Epithelial cell of alveolus of lung (primary cell): Measurements from ENCODE around the genes RGS6 and MIDEAS.

- RAMPAGE, long total RNA, result no peak
- RRBS, result no CpG with 5 or more reads among the region's 28 CpGs
Measured at GRCh38 chr14:70555492-70556370, 20.9 kb upstream of the ADAM20 start.

DNA sequence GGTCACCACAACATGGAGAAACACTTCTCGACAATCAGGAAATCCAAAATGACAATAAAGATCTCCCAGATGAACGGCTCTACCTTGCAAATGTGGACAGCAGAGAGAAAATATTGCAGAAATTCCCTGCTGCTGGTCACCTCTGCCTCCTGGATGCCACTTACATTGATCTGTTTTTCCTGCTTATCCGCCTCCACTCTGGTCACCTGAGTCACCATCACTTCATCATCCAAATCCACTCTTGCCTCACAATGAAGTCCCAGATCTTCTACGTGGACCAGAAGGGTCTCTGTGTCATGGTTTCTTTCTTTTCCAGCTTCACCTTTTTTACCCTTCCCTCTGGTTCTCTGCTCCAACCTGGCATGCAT lies 21.1 kb downstream of the TTC9 start:
- RAMPAGE, long total RNA, result no peak
- RRBS, result no CpG with 5 or more reads among the region's 4 CpGs

GRCh38 chr14:70698365-70698806 lies 56.7 kb downstream of the TTC9 start:
- RAMPAGE, long total RNA, result no peak
- RRBS, result no CpG with 5 or more reads among the region's 3 CpGs

- RAMPAGE, long total RNA, result no peak
- RRBS, result no CpG with 5 or more reads among the region's 5 CpGs
Measured at GRCh38 chr14:71001656-71002214, 94.5 kb downstream of the PCNX1 start.

- RAMPAGE, long total RNA, result no peak
- RRBS, result no CpG with 5 or more reads among the region's 8 CpGs
Measured at GRCh38 chr14:71116491-71117392, 203.5 kb upstream of the SIPA1L1 start.

DNA sequence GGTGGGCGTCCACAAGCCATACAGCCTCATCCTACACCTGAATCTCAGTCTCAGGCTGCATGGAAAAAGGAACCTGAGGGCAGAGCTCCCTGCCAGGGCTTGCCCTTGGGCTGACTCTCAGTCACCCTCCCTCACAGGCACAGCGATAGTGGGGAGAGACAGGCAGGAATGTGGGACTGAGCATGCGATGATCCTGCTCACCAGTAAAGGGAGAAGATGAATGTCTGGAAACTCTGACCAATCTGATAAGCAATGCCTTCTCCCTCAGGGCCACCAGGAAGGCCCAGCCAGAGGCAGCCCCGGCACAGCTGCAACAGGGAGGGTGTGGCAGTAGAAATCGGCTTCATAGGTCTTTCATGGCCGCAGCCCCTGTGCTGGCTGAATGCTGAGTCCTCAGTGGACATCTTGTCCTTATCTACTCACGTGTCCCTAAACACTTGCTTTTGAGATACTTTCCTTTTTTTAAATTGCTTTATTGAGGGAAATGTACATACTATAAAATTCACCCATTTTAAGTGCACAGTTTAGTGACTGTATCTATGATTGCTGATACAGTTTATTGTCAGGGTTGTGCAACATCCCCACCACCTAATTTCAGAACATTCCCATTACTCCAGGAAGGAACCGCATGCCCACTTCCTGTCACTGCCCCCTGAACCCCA lies 155.0 kb upstream of the SIPA1L1 start:
- RAMPAGE, long total RNA, result no peak
- RRBS, result no CpG with 5 or more reads among the region's 8 CpGs

DNA sequence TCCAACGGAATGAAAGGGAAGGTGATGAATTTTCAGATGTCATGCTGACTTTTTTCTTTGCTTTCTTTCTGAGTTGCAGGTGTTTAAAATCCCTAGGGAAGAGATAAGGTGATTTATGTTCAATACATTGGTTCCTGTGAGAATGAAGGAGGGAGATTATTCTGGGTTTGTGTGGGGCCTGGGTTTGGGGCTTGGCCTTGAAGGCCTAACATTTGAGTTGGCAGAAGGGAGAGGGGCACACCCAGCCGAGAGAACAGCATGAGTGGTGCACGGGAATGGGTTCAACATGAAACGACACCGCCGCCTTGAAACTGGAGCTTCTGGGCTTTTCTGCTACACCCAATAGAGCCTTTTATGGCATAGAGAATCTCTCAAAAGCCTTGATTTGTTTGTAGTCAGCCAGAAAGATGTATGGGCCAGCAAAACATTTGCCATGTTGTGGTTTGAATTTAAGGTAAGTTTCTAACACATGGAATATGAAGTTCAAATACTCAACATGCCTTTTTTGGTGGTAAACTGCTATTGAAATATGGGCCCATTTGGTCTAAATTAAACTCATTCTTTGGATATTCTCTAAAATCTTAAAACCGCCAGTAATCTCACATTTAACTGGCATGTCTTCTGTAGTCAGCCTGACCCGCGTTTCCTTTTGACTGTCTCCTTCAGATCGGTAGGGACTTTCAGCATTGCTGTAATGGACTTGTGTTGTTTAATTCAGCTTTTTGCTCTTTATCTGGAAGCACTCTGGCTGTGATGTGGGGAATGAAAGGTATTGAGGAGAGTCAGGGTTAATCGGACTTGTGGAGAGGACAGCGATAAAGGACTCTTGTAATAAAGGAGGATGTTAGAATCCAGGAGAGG lies 64.1 kb downstream of the SIPA1L1 start:
- RAMPAGE, long total RNA, result no peak
- RRBS, result no CpG with 5 or more reads among the region's 12 CpGs

- RAMPAGE, long total RNA, result no peak
- RRBS, result no CpG with 5 or more reads among the region's 3 CpGs
Measured at GRCh38 chr14:71555530-71556093, 235.3 kb downstream of the SIPA1L1 start.

DNA sequence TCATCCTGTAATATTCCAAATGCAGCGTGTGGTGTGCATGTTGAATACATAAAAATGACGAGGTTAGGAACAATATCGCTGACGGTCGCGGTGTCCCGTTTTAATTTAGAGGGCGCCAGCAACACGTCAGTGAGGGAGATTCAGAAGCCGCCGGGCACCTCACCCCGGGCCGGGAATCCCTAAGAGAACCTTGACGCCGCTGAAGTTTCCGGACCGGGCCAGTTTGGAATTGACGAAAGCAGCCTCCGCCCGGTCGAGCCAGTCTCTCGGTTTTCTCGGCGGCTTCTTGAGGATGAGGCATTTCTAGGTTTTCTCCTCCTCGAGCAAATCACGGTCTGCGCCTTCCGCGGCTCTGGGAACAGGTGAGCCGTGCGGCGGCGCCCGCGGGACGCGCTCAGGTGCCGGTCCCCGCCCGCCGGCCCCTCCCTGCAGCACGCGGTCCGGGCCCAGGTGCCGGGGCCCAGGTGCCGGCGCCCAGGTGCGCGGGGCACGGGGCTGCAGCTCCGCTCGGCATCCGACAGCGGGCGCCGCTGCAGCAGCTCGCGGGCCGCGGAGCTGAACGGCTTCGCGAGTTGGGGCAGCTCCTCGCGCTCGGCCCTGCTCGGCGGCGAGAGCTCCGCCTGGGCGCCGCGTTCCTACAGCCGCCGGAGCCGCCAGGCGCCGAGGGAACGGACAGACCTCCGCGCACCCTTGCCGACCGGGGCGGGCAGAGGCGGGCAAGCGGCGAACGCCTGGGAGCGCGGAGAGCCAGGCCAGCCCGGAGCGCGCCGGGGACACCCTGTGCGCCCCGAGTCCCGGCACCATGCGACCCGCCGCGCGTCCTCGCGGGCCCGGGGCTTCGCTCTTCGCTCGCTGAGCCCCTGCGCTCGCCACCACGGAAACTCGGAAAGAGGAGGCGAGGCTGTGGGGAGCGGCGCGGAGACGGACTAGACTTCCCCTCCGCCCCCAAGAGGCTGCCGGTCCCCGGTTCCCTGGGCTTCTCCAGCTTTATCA lies at the start of gene RGS6:
Gene RGS6 (plus strand): TSS at position 558 of the 993 bp plus-strand sequence.
- RAMPAGE, long total RNA, result no peak
- RRBS, result 2% methylated on average over 28 of the region's 120 CpGs

GRCh38 chr14:72477663-72478252 lies 416.1 kb downstream of the DPF3 start:
- RAMPAGE, long total RNA, result no peak
- RRBS, result no CpG with 5 or more reads among the region's 6 CpGs

- RAMPAGE, long total RNA, result no peak
- RRBS, result no CpG with 5 or more reads among the region's 19 CpGs
Measured at GRCh38 chr14:73105633-73106532, 30.4 kb upstream of the PSEN1 start.

- RAMPAGE, long total RNA, result no peak
- RRBS, result no CpG with 5 or more reads among the region's 3 CpGs
Measured at GRCh38 chr14:73526281-73526855, 10.6 kb upstream of the ACOT1 start.

GRCh38 chr14:73711941-73712324 lies 2.3 kb downstream of the PNMA1 start:
- RAMPAGE, long total RNA, result no peak
- RRBS, result no CpG with 5 or more reads among the region's 9 CpGs

- RAMPAGE, long total RNA, result no peak
- RRBS, result no CpG with 5 or more reads among the region's 2 CpGs
Measured at GRCh38 chr14:73724877-73725144, 10.6 kb upstream of the PNMA1 start.

- RAMPAGE, long total RNA, result no peak
- RRBS, result under 1% methylated on average over 33 of the region's 119 CpGs
Measured at GRCh38 chr14:73759559-73760643, at the start of gene MIDEAS. Gene MIDEAS (minus strand): TSS chr14:73760303.

GRCh38 chr14:73763345-73763769 lies 3.3 kb upstream of the MIDEAS start:
- RAMPAGE, long total RNA, result no peak
- RRBS, result no CpG with 5 or more reads among the region's 3 CpGs

DNA sequence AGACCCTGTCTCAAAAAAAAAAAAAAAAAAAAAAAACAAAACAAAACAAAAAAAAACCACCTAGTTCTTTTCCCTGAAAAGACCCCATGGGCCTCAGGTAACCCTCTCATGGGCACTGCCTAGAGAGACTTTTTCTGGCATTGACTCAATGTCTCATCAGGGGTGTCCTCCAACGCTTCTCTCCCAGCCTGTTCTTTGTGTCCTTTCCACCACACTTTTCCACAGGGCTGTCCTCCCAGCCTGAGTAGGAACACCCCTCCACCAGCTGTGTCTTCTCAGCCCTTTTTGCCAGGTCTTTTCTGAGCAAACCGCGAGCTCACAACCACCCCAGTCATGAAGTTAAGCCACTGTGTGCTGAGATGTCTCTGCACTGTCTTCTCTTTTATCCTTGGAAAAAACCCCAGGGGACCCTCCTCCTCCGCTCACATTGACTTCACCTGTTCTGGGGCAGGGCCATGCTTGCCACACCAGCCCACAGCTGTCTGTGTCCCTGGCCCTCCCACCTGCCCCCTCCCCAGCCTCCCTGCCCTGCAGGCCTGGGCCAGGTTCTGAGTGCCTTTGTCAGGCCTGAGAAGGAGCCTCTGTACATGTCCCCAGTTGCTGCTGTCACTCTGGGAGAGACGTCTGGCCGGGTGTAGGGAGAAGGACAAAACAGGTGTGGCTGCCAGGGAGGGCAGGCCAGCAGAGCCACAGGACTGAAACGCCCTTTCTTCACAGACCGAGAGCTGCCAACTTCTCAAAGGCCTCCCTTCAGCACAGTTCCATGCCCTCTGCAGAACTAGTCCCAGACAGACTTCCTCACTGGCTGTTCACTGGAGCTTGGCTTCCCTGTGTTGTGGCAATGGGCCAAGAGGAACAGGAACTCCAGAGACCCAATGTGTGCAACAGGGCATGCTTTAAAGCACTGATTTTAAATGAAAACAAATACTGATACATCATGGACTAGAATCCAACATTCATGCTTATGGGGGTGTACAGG lies 4.5 kb upstream of the MIDEAS start:
- RAMPAGE, long total RNA, result no peak
- RRBS, result no CpG with 5 or more reads among the region's 8 CpGs

- RAMPAGE, long total RNA, result no peak
- RRBS, result no CpG with 5 or more reads among the region's 9 CpGs
Measured at GRCh38 chr14:73771413-73771821, 11.3 kb upstream of the MIDEAS start.

- RAMPAGE, long total RNA, result no peak
- RRBS, result no CpG with 5 or more reads among the region's 2 CpGs
Measured at GRCh38 chr14:73797629-73798059, 37.5 kb upstream of the MIDEAS start.

GRCh38 chr14:73800886-73801266 lies 40.8 kb upstream of the MIDEAS start:
- RAMPAGE, long total RNA, result no peak
- RRBS, result no CpG with 5 or more reads among the region's 5 CpGs